Measurements from ENCODE around the gene DNAJC1.

DNA sequence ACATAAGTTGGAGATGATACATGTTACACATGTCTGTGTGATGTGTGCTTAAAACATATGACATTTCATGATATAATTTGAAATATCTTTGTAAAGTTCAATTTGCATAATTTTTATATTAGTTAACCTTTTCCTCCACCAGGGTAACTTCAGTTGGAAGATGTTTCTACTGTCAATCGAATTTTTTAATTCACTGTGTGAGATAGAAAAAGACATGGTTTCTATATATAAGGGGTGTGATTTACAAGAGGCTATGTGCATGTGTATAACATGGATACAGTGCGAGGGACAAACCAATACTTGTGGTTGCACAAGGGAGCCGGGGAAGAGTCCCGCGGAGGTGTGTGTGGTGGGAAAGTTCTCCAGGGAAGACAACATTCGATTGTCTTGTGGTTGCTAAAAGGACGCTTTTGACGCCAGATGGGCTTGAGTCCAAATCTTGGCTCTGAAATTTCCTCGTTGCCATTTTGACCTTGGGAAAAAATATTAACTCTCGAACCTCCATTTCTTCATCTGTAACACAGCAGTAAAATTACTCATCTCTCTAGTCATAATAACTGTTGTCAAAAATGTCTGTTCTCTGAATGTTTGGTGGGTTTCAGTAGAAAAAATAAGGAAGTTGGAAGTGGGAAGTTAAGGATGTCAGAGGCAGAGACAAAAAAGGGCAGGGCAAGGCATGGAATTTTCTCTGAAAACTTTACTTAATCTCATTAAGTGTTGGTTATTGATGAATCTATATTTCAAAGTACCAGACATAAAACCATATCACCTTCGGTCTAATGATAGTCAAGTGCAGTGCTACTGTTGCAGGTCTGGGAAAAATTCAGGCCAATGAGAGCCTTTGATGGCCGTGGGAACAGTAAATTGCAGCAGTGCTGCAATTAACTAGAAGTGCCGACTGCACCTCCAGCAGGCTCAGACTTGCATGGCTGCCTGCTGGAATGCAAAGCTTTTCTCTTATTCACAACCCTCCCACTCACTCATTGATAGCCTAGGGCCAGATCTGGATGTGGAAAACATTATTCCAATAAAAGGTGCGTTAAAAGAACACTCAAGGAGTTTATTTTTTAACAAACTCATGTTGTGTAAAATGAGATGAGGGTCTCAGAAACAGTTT lies 16.6 kb downstream of the PLXDC2 start:
- PRO-cap: no peak

GRCh38 chr10:21134922-21135601 lies 238.0 kb upstream of the NEBL start:
- PRO-cap: no peak

GRCh38 chr10:21166611-21167311 lies 269.6 kb upstream of the NEBL start:
- PRO-cap: no peak

DNA sequence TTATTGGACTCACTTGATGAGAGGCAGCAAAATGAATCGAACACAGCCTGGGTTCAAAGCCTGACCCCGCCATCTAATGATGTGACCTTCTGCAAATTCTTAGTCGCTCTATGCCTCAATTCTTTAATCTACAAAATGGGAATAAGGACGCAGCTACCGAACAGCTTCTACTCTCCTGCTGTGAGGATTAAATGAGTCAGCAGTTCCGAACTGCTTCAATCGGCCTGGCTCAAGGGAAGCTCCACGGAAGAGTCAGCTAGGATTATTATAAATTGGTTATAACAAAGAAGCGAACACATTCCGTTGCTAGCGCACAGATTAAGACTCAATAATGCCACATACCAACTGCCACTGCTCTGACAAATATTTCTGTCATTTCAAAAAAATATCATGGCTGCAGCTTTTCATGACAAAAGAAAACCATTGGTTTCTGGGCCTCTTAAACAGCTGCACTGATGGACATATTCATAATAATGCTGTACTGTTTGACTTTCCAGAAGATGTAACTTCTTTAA lies 278.1 kb upstream of the NEBL start:
- PRO-cap: no peak

- PRO-cap: no peak
Observed at GRCh38 chr10:21237901-21238326, 287.6 kb downstream of the SKIDA1 start.

GRCh38 chr10:21399501-21400089 lies 125.9 kb downstream of the SKIDA1 start:
- PRO-cap: no peak

GRCh38 chr10:21524291-21525209 lies 932 bp downstream of the SKIDA1 start:
- PRO-cap: no peak

GRCh38 chr10:21526213-21526949 lies 899 bp upstream of the SKIDA1 start:
- PRO-cap: bidirectional peak, plus-strand start at chr10:21526353, minus-strand start at chr10:21526410; bidirectional peak, plus-strand start at chr10:21526571, minus-strand start at chr10:21526538; bidirectional peak, plus-strand start at chr10:21526657, minus-strand start at chr10:21526629

DNA sequence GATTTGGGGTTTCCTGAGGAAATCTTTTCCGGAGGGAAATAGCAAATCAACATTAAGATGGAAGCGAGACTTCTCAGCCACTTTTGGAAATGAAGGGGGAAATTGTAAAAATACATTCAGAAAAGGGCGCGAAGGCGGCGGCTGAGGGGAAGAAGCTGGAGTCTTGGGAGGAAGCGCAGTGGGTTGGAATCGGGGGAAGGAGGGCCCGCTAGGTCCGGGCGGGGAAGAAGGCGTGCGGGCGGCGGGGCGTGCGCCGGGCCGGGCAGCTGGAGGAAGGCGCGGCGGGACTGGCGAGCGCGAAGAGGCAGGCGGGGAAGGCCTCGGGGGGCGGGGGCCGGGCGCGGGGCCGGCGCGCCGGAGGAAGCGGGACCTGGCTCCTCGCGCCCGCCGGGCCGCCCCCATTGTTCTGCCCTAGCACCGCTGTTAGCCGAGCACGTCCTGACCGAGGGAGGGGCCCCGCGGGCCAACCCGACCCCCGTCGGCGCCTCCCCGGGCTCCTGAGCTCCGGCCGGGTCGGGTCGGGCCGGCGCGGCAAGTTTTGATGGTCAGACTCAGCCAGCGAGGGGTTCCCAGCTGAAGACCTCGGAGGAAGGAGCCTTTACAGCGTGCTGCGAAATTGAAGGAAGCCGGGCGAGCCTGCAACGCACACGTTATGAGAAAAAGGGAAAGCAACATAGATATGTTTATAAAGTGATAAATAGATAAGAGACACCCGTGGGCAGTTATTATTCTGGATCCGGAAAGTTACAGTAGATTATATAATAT lies 1.6 kb upstream of the SKIDA1 start:
- PRO-cap: bidirectional peak, plus-strand start at position 381 of the sequence, minus-strand start at position 289 of the sequence

- PRO-cap: no peak
Observed at GRCh38 chr10:21535328-21535787, 1.3 kb downstream of the MLLT10 start.

GRCh38 chr10:21746849-21747889 lies 213.1 kb downstream of the MLLT10 start:
- PRO-cap: no peak

- PRO-cap: no peak
Observed at GRCh38 chr10:21919678-21920379, 83.7 kb downstream of the DNAJC1 start.

DNA sequence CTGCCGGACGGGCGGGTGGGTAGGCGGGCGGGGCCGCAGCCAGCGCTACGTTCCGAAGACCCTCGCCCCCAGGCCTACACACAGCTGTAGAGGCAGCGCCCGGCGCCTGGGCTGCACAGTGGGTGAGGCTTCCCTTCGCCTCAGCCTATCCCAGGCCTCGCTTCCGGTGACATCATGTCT lies at the start of gene DNAJC1:
DNAJC1 (minus strand) TSS at position 120 of the 180 bp plus-strand sequence.
- PRO-cap: no peak

- PRO-cap: no peak
Observed at GRCh38 chr10:22230860-22231169, 13.0 kb upstream of the EBLN1 start.

GRCh38 chr10:22252298-22253229 lies 34.7 kb upstream of the EBLN1 start:
- PRO-cap: bidirectional peak, plus-strand start at chr10:22252473, minus-strand start at chr10:22252353; bidirectional peak, plus-strand start at chr10:22252702, minus-strand start at chr10:22252508; unidirectional peak, minus-strand start at chr10:22253092

GRCh38 chr10:22277611-22278085 lies 38.5 kb upstream of the COMMD3 start:
- PRO-cap: no peak

GRCh38 chr10:22437193-22438424 lies 92.3 kb downstream of the SPAG6 start:
- PRO-cap: bidirectional peak, plus-strand start at chr10:22437437, minus-strand start at chr10:22437350; bidirectional peak, plus-strand start at chr10:22437591, minus-strand start at chr10:22437595

GRCh38 chr10:22536399-22537674 lies 177.5 kb downstream of the PIP4K2A start:
- PRO-cap: no peak

DNA sequence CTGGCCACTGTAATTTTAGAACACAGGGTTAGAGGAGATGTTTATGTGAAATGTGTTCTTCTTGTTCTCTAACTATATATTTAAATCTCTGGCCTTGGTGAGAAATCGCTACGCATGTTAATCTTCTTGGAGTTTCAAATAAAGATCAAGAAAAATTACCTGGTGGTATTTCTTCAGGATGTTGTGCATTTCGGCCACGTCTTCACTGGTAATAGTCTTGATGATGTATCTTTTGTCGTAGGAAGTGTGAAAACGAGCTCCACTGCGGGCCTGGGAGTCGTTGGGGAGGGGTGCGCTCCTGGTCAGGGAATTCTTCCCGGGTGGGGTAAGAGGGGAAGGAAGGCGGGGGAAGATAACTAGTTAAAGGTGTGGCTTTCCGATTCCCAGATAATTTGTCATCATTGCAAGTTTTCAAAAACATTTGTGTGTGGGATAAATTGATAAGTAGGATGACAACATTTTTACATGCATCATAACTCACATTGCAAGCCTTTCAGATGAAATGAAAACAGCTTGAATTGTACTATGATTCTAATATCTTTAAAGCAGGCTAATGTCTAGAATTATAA lies 122.8 kb downstream of the PIP4K2A start:
- PRO-cap: no peak

GRCh38 chr10:22599762-22600605 lies 114.4 kb downstream of the PIP4K2A start:
- PRO-cap: no peak